ENCODE measurements around a stretch of chr2.

DNA sequence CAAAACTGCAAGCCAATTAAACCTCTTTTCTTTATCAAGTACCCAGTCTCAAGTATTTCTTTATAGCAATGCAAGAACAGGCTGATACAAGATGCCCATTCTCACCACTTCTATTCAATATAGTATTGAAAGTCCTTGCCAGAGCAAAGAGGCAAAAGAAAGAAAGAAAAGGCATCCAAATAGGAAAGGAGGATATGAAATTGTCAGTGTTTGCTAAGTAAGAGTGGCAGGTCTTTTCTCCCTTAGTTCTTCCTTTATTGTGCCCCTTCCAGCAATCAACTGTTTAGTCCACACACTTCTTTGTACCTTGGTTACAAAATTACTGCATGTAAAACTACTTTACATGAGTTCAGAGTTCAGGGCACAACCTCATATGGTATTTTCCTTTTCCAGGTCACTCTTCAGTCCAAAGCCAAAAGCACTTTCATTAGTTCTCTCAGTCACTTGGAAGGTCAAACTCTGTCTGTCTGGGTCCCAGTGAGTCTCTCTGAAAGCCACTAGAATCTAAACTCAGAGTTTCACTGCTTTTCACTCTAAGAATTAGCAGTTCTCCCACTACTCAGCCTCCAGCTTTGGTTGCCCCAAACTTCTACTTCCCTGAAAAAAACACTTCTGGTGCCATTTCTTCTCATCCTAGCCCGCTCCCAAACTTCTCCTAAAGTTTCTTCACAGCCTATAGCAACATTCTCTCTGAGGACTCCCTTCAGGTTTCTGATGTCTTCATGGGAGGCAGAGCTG lies 122.5 kb upstream of the SRD5A2 start:
- PRO-cap, result no peak

GRCh38 chr2:31704441-31704939 lies 123.8 kb upstream of the SRD5A2 start:
- PRO-cap, result no peak

DNA sequence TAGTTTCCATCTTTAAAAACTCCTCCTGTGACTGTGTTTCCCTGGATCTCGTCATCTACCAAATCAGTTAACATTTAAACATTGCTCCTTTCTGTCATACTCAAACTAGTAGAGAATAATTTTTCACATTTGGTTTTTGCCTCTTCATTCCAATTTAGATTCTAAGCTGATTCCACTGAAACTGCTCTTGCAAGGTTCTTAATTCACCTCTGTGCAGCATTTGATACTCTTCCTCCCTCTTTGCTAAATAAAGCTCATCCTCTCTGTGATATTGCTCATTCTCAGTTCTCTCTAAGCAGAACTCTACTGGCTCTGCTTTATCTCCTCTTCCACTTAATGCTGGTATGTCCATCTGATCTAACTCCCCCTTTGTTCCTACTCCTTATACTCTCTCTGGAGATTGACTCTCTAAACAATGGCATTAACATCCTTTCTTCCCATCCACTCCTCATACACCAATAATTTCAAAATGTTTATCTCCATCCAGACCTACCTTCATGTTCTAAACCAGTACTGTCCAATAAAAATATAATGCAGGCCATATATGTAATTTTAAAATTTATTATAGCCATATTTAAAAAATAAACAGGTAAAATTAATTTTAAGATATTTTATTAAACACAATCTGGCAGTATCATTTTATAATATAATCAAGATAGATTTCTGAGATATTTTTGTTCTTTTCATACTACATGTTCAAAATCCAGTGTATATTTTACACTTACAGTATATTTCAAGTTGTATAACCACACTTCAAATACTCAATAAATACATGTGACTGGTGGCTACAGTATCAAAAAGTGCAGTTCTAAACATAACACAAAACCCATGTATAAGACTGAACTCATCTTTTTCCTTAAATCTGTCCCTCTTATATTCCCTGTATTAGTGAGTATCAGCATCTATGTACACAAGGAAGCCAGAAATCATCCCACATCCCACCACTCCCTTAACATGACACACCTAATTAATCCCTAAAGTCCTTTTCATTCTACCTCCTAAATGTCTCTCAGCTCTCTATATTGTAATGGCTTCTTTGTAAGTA lies 131.5 kb downstream of the MEMO1 start:
- PRO-cap, result no peak

- PRO-cap, result no peak
Measured at GRCh38 chr2:32166062-32167000, 667 bp downstream of the SLC30A6 start.

DNA sequence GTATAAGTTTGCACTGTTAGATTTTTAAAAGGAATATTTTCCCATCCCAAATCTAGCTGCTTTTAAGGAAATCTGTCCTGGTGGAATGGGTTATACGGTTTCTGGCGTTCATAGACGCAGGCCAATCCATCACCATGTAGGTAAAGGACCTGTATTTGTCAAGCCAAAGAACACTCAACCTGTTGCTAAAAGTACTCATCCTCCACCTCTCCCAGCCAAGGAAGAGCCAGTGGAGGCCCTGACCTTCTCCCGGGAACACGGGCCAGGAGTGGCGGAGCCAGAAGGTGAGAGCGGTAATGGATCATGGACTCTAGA lies 219.3 kb upstream of the RASGRP3 start:
- PRO-cap, result no peak

DNA sequence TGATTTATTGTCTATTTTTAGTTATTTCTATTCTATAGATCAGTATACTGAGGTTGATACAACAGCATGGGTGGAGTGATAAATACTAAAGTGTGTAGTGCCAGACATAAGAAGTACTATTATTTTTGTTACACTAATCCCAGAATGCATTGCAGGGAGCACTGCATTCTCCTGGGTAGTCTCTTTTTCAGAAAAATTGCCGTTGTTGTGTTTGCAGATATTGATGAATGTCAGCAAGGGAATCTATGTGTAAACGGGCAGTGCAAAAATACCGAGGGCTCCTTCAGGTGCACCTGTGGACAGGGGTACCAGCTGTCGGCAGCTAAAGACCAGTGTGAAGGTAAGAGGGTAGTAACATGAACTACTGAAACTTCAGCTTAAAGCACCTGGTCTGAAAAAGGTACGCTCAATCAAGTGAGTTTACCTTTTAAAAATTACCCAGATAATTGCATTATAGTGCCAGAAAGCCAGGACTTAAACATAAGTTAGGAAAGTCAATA lies 176.2 kb upstream of the RASGRP3 start:
- PRO-cap, result no peak

DNA sequence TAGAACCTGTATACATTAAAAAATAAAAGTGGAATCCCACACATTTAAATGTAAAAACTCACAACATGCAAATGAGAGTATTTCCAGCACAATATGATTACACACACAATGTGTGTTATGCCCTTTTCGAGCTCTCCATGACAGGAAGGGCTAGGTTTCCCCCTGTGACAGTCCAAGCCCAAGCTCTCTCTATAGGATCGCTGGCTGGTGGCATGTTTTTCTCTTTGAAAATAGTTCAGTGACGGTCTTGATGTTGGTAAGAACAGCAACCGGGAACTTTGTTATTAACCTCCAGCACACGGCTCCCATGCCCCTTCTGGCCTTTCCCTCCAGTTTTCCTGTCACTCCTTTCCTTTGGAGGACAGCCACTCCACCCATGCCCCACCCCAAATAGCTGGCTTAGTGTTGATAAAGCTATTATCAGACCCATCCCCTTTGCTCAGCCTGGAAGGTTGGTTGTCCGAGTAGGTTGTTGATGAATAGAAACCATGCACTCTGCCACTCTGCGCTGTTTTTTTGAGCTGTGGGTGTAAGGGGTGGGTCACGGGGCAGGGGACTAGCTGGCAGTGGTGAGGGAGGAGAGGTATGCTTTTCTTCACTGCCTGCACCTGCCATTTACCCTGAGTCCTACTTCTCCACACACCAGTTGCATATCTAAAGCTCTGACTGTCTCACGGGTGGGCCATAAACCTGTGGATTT lies 2.7 kb downstream of the RASGRP3 start:
- PRO-cap, result no peak

DNA sequence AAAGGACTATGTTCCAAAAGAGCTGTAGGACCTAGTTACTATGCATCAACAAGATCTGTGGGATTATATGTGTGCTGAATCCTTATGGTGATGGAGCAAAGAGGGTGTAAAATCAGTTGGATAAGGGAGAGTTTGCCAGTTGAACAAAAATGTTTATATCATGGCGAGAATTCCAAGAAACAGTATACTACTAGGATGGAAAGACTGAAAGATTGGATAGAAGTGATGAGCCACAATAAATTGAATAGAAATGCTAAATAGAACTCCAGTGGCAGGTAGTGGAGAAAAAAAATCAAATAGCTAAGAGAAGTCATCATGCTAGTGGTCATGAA lies 710.4 kb upstream of the CRIM1 start:
- PRO-cap, result no peak

DNA sequence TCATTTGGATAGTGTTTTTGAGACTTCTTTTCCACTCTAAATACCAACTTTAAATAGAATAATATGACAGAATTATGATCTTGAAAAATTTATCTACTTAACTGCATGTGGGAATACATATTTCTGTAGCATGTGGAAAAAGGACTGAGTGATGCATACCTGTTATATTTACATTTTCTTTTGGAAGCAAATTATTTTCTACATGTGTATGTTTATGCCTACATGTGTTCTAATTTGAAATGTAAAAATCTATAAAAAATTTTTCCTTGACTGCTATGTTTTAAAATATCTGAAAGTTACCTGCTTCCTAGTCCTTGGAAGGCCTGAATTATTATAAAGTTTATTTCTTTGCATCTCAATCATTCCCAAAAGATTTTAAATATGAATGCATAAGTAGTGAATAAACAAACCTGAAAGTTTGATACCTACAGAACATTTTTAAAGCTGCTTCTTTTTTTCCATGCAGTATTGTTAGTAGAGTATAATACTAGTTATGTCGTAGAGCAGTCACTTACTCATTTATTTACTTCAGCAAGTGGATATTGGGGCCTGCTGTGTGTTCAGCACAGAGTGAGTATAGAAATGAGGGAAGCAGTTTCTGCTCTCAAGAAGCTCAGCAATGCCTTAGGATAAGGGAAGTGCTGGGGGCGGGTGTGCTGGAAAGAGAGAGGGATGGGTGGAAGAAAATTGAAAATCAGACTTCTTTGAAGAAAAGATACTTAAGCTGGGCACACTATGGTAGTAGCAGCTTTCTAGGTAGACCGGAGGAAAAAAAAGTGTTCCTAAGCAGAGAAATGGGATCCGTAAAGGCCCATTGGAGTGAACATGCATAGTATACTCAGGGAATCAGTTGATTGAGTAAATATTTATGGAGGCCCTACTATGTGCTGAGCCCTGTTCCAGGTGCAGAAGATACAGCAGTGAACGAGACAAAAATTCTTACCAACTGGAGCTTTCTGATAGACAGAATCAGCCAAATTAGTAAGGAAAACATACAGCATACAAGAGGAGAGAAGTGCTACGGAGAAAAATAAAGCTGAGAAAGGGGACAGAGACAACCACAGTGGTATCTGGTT lies 27.8 kb downstream of the CRIM1 start:
- PRO-cap, result no peak

DNA sequence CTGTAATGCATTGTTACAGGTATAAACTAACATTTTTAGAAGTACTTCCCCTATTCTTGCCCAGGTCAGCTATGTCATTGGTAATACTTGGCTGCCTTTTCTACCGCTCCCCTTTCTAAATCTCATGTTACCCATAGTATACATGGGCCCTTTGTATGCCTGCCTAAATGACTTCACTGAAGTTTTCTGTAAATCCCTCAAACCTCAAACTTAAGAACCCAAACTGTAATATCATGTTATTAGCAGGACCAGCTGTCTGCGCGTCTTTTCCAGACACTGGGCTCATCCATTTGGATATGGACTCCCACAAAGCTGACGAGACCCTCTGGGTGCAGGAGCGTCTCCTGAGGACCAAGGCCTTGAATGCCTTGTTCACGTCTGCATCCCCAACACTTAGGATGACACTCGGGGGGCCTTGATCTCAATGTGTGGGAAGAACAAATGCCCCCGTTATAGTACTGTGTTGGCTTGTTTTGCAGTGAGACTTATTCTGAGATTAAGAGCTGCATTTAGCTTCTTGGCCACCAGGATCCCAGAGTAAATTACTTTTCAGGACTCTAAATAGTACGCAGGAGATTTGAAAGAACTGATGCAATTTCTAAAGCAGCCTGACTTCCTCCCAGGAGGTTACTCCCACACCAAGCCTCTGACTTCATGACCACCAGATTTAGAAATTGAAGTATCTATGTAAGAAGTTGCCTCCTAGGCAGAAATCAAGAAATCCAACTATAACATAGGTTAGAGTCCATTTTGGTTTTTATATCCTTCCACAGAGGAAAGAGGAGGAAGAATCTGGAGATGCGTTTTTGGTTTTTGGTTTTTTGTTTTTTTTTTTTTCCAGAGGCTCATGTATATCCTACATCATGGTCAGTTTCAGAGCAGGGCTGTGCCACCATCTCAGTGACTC lies 67.1 kb downstream of the FEZ2 start:
- PRO-cap, result no peak

DNA sequence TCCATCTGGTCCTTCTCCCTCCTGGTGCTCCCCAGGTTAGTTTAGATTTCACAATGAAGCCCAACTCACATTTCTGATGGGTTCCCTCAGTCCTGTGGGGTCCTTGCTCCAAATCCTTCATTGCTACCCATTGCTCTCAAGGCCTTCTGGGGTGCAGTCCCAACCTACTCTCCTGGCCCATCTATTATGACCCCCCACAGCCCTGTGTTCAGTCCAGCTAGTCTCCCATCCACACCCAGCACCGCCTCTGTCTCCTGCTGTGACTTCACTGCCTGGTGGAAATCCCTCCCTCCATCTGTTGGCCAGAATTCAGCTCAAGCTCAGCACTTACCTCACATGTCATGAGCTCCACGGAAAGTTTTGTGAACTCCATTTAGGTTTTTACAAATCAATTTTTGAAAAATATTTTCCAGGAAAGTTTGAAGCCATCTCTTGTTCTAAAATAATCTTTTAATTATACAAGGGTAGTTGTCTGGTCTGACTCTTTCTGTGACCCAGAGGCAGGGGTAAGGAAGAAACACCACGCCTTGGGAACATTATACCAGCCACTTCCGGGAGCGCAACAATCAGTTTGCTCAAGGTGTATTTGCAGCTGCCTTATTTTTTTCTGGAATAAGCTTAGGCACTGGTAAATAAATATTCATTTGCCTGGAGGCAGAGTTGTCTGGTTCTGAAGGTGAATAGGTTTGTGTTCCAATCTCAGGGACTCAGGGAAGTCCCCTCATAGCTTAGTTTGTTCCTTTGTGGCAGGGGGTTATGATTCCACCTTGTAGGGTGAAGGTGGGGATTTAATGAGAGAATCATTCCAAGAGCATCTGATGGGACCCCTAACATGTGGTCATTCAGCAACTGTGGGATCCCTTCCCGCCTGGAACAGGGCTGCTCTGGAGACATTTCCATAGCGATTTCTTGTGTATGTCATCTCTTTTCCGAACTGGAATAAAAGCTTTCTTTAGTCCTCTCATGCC lies 110.9 kb downstream of the VIT start:
- PRO-cap, result no peak

GRCh38 chr2:36866213-36866488 lies 100.2 kb downstream of the STRN start:
- PRO-cap, result no peak

GRCh38 chr2:36899958-36900341 lies 66.4 kb downstream of the STRN start:
- PRO-cap, result no peak

- PRO-cap, result no peak
Measured at GRCh38 chr2:36921204-36922018, 44.9 kb downstream of the STRN start.

GRCh38 chr2:36961719-36962219 lies 4.6 kb downstream of the STRN start:
- PRO-cap, result no peak

GRCh38 chr2:36966751-36967407 lies 543 bp upstream of the STRN start:
- PRO-cap, result bidirectional peak, plus-strand start at chr2:36966797, minus-strand start at chr2:36966571

DNA sequence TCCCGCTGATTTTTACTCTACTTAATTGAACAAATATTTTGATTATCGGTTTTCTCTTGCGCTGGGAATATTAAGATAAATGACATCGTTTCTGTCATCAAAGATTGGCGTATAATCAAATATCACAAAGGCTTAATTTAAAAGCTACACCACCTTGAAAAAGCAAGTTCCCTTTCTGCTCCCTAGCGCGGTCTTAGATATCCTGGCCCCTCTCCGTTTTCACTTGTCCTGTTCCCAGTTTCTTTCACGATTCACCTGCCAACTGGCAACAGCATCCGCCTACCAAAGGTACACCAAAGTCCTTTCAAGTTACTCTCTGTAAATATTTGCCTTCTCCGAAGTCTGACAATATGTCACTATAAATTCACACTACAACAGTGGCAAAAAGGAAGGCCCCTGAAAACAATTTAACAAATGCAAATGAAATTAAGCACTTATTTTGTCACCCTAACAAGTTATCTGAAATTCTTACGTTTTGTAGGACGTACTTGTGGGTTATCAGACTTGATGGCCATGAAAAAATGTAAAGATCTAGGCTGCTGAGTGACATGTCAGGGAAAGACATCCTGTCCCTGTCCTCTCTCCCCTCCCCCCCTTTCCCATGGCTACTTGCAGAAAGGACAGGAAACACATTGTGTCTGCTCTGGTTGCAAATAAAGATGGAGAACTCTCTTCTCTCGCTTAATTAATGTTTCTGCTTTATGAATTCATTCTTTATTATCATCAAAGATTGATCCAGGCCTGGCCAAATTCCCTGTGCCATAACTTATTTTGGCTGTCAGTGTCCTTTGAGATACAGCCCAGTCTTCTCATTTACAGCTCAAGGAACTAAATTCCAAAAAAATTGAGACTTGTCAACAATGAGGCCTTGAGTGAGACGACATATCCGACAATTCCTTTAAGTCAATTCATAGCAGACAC lies 1.3 kb upstream of the STRN start:
- PRO-cap, result no peak

- PRO-cap, result no peak
Measured at GRCh38 chr2:37091866-37092298, 7.6 kb downstream of the GPATCH11 start.

- PRO-cap, result no peak
Measured at GRCh38 chr2:37152308-37152852, 4.4 kb downstream of the EIF2AK2 start.

- PRO-cap, result no peak
Measured at GRCh38 chr2:37179857-37180333, 8.6 kb downstream of the SULT6B1 start.

All from peritoneum (tissue), 1 donor.